Cardiac ventricle fibroblast (primary cell): ENCODE data around the gene PKN2.

- RAMPAGE, long total RNA = no peak
Observed at GRCh38 chr1:87968185-87968438, 639.4 kb downstream of the LMO4 start.

DNA sequence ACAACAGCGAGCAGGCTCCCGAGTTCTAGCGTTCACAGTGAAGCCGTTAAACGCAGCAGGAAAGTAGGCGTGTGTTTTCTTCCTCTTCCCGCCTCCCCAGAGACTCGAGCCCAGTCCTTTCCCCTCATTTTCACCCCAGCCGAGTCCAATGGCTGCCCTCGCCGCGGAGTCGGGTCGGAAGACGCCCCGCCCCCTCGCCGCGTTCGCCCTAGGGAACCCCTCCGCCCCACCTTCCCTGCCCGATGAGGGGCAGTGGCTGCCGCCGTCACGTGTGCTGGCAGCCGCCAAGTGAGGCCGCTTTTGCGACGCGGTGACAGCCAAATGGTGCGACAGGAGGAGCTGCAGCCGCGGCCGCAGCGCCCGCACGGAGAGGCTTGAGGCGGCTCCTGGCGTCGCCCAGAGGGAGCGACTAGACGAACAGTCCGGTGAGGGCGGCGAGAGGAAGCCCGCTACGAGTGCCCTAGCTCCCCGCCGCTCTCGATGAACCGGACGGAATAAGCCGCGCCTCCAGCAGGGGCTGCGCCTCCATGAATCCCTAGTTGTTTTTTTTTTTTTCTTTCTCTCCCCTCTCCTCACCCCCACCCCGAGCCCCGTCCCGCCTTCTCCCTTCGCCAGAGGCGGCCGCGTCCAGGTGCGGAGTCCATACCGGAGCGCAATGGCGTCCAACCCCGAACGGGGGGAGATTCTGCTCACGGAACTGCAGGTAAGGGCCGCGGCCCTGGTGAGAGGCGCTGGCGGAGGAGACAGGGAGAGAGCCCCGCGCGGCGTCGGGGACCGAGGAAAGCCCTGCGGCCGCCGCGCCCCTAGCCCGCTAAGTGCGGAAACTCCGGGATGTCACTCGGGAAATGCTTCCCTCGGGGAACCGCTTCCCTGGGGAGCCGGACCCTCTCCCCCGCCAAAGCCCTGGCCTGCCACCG is at the start of gene PKN2:
Gene PKN2 (plus strand): TSS at position 348 of the 917 bp plus-strand sequence.
- RAMPAGE, long total RNA = start-site peak on the plus strand centred at position 350 of the sequence, 80 bp wide, 167 and 88 reads in 2 replicates

DNA sequence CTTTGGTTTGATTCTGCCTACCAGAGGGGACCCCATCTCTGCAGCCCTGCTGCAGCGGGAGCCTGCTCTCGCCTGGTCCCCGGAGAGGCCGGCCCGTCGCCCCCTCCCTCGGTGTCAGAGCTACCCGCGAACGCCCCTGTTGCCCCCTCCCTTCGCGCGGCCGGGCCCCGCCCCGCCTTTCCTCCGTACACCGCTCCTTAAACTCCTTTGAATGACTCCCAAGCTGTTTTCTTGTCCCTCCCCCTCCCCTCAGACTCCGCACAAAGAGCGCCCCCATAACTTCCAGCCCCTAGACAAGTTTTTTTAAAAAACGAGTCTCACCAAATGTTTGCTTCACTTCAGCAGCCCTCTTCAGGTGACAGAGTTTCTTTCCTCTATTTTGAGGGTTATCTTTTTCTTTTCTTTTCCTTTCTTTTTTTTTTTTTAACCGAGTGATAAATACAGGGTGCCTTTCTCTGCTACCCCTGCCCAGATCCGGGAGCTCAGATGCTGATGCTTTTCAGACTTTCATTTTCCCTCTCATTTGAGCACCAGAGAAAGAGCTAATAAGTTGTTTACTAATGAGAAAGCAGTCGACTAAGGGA is 862 bp downstream of the PKN2 start:
- RAMPAGE, long total RNA = no peak

DNA sequence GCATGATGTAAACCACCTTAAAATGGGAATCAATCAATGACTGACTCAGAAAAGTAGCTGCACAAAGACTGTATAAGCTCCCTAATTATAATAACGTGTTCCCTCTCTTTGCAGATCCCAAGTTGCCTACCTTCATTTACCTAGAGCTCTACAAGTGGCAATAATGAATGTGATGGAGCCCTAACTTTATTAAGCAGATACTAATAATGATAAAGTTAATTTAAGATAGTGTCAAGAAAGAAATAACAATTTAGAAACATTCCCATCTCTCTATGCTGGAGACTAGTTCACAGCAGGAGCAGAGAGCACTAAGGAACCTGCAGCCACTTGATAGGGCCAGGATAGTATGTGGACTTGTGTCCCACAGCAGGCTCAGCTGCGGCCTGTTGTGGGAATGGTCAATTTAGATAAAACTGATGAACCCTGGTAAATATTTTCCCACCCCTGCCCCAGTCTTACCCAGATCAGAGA is 475 bp downstream of the GBP2 start:
- RAMPAGE, long total RNA = no peak

DNA sequence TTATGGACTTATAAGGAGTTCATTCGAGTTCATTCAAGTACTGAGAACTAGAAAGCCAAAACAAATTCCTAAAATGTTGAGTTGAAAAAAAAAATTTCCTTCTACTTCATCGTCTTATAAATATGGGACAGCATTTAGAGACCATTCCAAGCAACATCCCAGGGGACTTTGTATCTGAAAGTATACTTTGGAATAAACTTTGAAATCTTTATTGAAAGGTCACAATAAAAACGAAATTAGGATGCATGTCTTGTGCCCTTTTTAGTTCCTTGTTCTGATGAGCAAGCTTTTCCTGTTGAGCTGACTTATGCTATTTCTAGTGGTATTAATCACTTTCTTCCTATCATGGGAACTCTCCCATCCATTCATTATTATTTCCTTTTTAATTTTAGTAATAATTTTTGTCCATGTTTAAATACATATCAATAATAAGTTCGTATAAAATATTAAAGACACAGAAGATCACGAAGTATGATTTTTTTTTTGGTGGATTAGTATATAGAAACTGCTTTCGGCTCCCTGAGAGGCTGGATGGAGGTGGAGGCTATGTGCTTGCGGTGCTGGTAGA is 4.0 kb upstream of the GBP2 start:
- RAMPAGE, long total RNA = no peak

- RAMPAGE, long total RNA = no peak
Observed at GRCh38 chr1:89608868-89609375, 24.0 kb upstream of the LRRC8C start.

DNA sequence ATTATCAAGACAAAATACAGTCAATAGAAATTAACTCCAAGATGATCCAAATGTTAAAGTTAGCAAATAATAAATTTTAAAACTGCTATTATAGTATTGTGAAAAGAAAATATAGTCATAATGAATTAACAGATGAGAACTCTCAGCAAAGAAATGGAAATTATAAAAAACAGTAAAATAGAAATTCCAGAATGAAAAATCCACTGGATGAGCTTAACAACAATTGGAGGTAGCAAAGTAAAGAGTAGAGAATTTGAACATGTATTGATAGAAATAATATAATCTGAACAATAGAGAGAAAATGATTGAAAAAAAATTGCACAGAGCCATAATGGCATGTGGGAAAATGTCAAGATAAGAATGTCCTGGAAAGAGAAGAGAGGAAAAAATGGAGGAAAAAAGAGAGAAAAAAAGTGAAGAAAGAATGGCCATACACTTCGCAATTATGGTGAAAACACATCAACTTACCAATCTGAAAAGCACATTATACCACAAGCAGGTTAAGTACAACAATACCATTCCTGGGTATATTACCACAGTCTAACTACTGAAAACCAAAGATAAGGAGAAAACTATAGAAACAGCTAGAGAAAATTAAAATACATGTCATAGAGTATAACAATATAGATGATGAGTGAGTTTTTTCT is 12.2 kb downstream of the LRRC8C start:
- RAMPAGE, long total RNA = no peak

- RAMPAGE, long total RNA = no peak
Observed at GRCh38 chr1:89657713-89658440, 25.0 kb downstream of the LRRC8C start.

DNA sequence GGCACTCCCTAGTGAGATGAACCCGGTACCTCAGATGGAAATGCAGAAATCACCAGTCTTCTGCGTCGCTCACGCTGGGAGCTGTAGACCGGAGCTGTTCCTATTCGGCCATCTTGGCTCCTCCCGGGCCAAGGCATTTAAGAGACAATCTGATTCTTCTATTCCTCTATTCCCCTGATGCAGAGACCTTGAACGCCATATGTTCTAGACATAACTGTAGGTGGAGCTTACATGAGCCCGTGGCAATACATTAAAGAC is 68.0 kb upstream of the LRRC8D start:
- RAMPAGE, long total RNA = no peak

DNA sequence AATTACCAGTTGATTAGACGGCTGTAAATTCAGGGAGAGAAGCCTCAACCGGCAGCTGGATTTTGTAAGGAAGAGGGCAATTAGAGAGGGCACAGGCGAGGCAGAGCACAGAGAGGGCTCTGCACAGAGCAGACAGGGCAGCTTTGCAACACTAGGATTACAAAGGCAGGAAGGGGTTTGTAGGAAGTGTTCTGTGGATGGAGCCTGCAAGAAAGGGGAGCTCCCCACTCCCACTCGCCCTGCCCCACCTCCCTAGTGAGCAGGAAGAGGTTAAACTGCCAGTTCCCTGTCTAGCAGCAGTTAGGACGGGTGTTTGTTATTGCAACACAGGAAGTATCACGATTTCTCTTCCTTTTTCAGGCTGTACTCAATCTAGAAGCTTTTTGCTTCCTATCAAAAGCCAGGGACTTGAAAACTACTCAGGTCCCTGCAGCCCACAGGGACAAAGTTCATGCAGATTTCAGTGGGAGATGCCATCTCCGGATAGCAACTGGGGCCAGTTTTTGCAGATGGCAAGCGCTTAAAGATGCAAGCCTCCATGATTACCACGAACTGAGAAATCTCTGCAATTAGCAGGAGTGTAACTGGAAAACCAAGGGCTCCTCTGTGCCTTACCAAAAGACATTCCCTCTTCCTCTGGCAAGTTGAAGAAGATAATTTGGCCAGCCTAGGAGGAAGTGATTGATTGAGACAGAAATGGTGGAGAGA is 63.2 kb upstream of the LRRC8D start:
- RAMPAGE, long total RNA = no peak

GRCh38 chr1:89842927-89843282 is 22.1 kb downstream of the LRRC8D start:
- RAMPAGE, long total RNA = no peak

- RAMPAGE, long total RNA = no peak
Observed at GRCh38 chr1:89844334-89844727, 23.5 kb downstream of the LRRC8D start.

- RAMPAGE, long total RNA = no peak
Observed at GRCh38 chr1:89953269-89953850, 41.5 kb upstream of the ZNF326 start.

- RAMPAGE, long total RNA = no peak
Observed at GRCh38 chr1:90012558-90013359, 17.8 kb downstream of the ZNF326 start.

GRCh38 chr1:90965977-90966354 is 55.9 kb downstream of the ZNF644 start:
- RAMPAGE, long total RNA = no peak

- RAMPAGE, long total RNA = no peak
Observed at GRCh38 chr1:91070356-91070654, 48.5 kb upstream of the ZNF644 start.

DNA sequence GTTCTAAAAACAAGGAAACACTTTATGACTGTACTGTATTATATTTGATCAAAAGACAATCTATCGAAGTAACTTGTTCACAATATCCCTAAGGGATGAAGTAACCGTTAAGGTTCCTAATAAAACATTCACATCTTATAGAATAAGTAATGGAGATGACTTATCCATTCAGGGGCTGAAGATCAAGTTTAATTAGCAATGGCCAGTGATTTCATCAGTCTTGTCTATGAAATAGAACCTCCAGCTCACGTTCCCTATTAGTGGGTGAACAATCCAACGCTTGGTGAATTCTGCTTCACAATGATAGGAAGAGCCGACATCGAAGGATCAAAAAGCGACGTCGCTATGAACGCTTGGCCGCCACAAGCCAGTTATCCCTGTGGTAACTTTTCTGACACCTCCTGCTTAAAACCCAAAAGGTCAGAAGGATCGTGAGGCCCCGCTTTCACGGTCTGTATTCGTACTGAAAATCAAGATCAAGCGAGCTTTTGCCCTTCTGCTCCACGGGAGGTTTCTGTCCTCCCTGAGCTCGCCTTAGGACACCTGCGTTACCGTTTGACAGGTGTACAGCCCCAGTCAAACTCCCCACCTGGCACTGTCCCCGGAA is 17.5 kb downstream of the HFM1 start:
- RAMPAGE, long total RNA = no peak

GRCh38 chr1:91499699-91500238 is 882 bp upstream of the CDC7 start:
- RAMPAGE, long total RNA = no peak

DNA sequence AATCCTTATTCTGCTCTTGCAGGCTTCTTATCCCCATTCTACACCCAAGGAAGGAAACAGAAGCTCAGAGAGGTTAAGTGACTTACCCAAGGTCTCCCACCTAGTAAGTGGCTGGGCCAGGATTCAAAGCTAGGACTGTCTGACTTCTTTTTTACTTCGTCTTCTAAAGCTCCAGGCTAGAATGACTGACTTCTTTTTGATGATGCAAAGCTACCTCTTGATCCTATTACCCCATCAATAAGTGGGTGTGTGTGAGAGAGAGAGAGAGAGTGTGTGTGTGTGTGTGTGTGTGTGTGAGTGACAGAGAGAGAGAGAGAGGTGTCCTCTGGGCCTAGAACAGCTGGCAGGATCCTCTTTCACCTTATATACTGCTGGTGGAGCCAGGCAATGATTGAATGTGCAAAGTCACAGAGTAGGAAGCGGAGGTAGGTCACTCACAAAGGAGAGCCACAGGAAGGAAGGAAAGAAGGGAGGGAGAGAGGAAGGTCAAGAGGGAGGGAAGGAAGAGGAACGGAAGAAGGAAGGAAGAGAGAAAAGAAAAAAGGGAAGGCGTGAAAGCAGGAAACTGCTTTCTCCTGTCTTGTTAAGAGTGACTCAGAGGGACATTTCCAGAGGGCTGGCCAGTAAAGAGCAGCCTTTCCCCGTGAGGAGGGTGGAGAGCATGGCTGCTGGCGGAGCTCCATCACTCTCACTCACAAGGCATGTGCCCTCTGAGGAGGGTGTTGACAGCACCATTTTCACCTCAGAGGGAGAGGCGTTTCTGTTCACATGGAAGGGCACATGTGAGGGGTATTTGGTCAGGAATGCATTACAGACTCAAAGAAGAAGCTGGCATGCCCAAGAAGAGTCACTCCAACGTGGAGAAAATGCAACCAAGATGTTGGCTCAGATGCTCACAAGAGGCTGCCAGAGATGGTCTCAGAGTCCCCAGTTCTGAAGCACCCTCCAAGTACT is 69.0 kb downstream of the CDC7 start:
- RAMPAGE, long total RNA = no peak

DNA sequence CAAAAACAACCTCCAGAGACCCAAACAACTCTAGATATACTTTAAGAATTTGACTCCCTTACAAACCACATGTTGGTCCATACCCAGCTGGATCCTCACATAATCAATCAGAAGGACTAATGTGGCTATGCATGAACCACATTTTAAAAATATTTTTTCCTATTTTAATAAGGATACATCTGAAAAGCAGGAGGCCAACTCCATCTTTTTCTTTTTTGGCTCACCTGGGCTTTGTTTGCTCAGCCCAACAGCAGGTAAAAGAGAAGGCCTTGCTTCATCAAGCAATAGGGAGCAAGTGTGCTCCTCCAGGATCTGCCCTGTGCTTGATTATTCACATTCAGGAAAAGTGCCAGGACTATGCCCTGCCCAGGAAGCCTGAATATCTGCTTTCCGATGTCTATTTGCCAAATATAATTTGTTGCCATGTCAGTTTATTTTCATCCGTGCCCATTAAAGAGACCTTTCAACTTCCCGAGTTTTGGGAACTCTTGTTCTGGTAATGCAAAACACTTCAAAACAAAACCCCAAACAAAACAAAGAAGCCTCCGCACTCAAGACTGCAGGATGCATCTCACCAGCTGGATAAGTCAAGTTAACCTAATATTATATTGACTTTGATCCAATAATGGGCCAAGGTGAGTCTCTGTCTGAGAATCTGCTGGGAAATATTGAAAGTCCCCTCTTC is 185.3 kb downstream of the CDC7 start:
- RAMPAGE, long total RNA = no peak